IMR-90 (cell line): ENCODE measurements around the gene KCNMB1.

DNA sequence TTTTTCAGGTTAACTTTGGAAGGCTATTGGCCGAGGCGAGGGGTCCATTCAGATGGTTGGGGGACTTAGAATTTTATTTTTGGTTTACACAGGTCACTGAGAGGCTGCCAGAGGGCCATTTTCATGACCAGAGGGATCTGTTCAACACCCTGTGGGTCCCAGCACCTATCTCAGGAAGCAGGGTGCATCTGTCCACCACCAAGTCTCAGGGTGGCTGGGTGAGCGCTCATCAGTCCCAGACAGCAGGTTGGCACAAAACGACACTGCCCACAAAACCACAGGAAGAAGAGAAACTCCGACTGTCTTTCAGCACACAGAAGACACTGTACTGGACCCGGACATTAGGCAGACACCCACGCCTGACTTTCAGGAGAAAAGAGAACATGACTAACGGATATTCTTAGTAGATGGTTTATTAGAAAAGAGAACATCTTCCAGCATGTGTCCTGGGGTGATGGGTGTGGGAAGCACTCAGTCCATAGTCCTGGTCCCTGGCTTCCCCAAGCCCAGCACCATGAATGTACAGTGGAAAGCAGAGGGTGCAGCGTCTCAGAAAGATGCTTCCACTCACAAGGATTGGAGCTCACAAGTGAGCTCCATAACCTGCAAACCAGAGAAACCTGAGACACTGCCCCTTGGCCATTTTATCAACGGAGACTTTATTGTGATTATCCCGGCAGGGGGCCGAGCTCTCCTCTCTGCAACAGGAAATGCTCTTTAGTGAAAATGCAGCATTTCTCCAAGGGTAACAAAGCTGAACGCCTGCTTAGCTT, 35.7 kb upstream of the LCP2 start:
- RRBS: no CpG with 5 or more reads among the region's 13 CpGs
CAGE:
- cytosol, long polyA plus RNA: no peak
- long polyA plus RNA: no peak
- nucleus, long polyA plus RNA: no peak

DNA sequence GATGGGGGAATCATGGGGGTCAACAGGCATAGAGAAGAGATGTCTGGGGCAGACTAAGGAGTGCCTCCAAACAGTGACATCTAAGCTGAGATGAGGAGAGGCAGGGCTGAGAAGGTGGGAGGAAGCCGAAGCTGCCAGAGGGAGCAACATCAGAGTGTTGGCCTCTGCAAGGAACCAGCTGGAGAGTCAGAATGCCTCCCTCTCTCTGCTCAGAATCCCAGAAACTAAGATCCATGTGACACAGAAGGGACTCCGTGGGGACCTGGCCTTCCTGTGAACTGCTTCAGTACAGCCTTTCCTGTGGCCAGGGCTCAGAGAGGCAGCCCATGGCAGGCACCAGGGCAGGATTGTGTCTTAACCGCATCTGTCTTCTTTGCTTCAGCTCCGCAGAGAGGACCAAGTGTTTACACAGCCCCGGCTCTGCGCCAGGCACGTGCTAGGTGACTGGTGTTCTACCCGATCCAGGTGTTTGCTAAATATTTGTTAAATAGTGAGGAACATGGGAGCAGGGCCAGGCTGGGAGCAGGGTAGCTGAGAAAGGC, 33.5 kb downstream of the KCNMB1 start:
- RRBS: no CpG with 5 or more reads among the region's 8 CpGs
CAGE:
- cytosol, long polyA plus RNA: no peak
- long polyA plus RNA: no peak
- nucleus, long polyA plus RNA: no peak

DNA sequence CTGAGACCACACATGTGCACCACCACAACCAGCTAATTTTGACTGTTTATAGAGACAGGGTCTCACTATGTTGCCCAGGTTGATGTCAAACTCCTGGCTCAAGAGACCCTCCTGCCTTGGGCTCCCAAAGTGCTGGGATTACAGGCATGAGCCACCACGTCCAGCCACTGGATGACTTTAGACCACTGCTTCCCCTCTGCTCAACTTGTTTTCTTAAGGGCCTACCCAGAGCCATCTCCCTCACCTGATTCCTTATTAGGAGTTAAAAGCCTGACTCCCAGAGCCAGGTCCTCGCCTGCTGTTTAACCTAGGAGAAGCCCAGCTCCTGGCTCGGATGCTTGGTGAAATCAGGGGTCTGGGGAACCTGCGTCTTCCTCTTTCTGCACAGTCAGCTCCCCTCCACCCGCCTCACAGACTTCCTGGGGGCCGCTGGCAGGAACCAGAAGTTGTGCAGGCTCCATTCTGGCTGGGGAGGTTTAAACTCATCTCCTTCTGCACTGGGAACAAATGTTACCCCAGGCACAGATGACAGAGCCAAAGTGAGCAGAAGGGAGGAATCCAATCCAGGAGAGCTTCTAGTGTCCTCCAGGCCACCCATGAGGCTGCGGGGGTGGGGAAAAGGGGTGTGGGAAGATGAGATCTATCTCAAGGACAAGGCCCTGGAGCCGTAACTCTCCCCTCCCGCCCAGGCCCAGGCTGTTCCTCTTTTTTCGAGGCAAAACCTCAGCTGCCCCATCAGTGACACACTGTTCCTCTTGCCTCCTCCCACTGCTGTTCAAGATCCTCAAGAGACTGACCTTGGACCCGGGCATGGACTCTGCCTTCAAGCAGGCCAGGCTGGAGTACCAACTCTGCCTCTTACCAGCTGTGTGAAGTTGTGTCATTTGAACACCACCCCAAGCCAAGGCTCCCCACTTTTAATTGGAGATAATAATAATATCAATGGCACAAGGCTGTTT, 31.2 kb downstream of the KCNMB1 start:
- RRBS: no CpG with 5 or more reads among the region's 11 CpGs
CAGE:
- cytosol, long polyA plus RNA: no peak
- long polyA plus RNA: no peak
- nucleus, long polyA plus RNA: no peak

DNA sequence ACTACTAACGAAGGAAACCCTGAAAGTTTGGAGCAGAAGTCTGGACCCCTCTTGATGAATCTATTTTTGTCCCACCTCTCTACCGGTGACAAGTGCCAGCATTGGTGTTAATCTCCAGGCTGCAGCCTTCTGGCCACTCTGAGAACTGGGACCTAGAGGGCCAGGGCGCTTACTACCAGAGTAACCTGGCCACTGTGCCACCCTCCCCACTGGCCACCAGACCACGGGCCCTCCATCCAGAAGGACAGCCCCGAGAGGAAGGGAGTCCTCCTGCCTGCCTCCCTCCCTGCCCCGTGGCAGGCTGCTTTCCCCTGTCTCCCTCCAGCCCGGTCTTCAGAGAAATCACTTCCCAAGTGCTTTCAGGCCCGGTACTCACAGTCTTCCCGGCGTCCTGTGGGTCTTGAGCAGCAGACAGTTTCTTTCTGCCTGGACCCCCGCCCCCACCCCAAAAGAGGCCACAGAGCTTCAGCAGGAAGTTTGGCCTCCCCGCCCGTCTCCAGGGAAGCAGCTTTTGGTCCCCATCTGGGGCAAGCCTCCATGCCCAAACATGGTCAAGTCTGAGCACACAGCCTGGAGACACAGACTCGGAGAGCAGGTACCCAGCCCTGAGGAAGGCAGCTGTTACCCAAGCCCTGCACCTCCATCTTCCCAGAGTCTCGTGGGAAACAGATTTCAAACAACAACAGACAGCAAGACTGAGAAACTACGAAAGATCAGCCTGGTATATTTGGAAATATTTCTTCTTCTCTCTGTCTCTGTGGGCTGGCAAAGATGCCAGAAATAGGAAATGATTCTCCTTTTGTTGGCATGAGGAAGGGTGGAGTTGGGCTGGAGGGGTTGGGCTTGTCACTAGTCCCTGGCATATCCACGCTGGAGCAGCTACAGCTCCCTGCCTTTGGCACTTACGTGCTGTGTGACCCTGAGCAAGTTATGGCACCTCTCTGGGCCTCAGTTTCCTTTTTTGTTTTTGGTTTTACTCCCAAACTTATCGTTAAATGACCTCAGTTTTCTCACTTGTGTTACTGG, at the start of gene KCNMB1:
Gene KCNMB1 (minus strand): TSS at position 485 of the 1,026 bp plus-strand sequence.
- RRBS: no CpG with 5 or more reads among the region's 19 CpGs
CAGE:
- cytosol, long polyA plus RNA: no peak
- long polyA plus RNA: no peak
- nucleus, long polyA plus RNA: no peak

GRCh38 chr5:170404397-170404820, 15.2 kb upstream of the KCNMB1 start:
- RRBS: no CpG with 5 or more reads among the region's 3 CpGs
CAGE:
- cytosol, long polyA plus RNA: no peak
- long polyA plus RNA: no peak
- nucleus, long polyA plus RNA: no peak

DNA sequence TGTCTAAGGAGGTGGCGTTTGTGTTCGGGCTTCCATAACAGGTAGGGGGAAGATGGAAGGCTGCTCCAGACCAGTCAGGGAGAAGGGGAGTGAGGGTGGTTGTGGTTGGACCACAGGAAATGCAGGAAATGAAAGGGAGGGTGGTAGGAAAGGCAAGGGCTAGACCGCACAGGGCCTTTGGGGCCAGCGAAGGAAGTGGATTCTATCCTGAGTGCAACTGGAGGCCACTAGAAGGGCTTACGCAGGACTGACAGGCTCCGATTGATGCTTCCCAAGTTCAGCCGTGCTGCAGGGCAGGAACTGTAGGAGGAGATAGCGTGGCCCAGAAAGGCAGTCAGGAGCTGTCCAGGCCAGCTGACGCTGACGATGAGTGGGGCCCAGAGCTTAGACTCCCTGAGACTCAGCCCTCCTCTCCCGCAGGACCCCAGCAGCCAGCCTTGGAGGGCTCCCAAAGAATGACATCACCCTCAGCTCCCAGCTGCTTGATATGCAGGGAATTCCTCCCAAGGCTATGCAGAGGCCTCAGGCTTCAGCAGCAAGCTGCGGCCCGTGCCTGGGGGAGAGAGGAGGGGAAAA, 48.8 kb downstream of the KCNIP1 start:
- RRBS: no CpG with 5 or more reads among the region's 13 CpGs
CAGE:
- cytosol, long polyA plus RNA: no peak
- long polyA plus RNA: no peak
- nucleus, long polyA plus RNA: no peak

DNA sequence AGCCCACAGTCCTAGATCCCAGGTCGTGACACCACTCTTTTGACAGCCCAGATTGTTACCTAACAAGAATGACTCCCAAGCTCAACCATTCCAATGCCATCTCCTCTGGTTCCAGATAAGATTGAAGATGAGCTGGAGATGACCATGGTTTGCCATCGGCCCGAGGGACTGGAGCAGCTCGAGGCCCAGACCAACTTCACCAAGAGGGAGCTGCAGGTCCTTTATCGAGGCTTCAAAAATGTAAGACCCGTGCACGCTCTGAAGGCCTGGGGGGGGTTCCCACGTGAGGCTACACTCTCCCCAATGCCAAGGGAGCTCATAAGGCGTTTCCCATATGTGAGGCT, 64.9 kb upstream of the GABRP start:
- RRBS: no CpG with 5 or more reads among the region's 9 CpGs
CAGE:
- cytosol, long polyA plus RNA: no peak
- long polyA plus RNA: no peak
- nucleus, long polyA plus RNA: no peak

DNA sequence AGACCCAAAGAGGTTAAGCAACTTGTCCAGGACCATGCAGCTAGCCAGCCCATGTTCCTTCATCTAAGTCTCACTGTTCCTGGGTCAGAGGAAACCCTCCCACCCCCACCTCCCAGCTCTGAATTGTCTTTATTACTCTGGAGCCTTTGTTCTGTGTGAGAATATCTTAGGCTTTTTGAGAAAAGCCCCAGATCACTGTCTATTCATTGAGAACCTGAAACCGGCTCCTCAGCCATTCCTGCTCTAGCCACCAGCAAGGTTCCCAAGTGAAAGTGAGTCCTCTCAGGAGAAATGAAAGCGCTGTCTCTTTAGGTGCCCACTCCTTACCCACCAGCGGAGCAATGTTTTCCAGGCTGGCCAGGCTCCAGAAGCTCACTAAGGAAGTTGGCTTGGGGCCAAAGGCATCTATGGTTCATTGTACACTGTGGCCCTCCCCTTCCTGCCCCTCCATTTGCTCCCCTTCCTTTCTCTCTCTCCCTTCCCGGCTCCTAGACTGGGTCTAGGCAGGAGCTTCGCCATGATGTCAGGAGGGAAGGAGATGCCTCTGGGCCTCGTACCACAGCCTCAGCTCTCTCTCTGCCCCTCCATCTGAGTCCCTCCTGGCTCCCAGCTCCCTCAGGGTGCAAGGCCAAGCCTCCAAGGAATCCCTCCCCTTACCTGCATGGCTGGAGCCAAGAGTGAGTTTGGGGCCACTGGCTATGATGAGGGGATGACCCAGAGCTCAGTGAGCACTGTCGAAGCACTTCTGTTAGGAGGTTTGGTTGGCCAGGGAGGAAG, 1.1 kb upstream of the GABRP start:
- RRBS: no CpG with 5 or more reads among the region's 7 CpGs
CAGE:
- cytosol, long polyA plus RNA: no peak
- long polyA plus RNA: no peak
- nucleus, long polyA plus RNA: no peak

- RRBS: 1% methylated on average over 13 of the region's 39 CpGs
CAGE:
- cytosol, long polyA plus RNA: no peak
- long polyA plus RNA: no peak
- nucleus, long polyA plus RNA: no peak
Measured at GRCh38 chr5:171388246-171388948, 748 bp downstream of the NPM1 start.

- RRBS: no CpG with 5 or more reads among the region's 7 CpGs
CAGE:
- cytosol, long polyA plus RNA: no peak
- long polyA plus RNA: no peak
- nucleus, long polyA plus RNA: no peak
Measured at GRCh38 chr5:171389538-171390211, 2.0 kb downstream of the NPM1 start.

DNA sequence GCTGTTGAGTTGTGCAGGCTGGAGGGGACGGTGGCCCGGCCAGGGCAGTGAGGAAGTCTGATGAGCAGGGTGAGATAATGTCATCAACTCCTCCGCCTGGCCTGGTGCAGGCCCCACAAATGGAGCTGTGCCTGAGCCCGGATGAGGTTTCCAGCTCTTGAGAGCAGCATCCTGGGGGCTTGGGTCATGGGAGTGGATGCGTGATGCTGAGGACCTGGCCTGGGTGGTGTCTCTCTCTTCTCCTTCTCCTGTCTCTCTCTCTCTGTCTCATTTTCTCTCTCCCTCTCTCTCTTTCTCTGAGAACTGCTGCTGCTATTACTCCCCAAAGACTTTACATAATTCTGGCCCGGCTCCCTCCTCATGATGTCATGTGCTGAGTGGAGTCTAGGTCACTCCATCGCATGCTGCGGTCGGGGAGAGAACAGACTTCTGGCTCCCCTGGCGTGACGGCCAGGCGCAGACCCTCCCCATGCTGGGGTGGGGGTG, 26.3 kb downstream of the FGF18 start:
- RRBS: 55% methylated on average over 2 of the region's 12 CpGs
CAGE:
- cytosol, long polyA plus RNA: no peak
- long polyA plus RNA: no peak
- nucleus, long polyA plus RNA: no peak

- RRBS: 13% methylated on average over 4 of the region's 14 CpGs
CAGE:
- cytosol, long polyA plus RNA: no peak
- long polyA plus RNA: no peak
- nucleus, long polyA plus RNA: no peak
Measured at GRCh38 chr5:171483730-171484089, 64.3 kb downstream of the FGF18 start.

DNA sequence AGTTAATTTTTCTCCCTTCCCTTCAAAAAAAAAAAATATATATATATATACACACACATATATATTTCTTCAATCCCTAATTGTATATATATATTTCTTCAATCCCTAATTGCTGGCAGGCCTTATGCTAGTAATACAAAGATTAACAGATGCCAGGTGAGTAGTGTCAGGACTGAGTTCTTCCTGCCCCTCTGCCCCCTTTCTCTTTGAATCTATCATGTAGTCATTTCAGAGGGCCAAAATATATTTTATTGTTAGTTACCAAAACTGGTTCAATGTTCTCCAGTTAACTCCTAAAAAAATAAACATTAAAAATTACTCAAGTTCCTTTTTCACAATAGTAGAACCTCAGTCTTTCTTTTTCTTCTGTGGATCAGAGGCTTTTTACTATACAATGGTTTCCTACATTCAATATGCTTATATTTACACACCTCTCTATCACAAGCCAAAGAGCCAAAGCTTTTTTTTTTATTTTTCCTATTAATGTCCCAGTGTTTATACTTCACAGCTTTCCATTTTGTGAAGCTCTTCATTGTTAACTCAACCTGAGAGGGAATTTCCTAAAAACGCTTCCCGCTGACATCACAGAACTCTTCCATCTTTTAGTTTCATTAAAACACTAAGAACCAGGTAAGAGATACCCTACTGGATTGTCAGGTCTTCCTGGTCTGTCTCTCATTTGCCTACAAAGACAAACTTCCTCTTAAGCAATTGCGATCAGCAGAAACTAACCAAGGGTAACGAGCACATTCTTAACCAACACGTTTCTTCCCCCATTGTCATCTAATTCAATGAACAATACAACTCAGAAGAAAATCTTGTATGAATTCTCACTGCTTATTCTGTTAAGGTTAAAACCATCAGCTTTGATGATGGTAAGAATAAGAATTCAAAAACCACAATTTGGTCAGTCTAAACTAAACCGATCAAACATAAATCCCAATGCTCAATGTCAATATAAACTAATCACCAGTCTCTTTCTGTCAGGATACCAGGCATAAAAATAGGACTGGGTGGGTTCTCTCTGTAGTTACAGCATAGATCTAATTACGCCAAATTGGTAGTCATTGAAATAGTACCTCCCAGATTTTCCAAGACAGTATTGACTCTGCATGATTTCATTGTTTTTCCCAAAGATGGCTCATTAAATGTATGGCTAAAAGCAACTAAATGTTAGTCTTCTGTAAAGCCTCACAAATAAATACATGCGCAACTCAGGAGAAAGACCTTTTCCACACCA, 6.7 kb downstream of the FBXW11 start:
- RRBS: no CpG with 5 or more reads among the region's 8 CpGs
CAGE:
- cytosol, long polyA plus RNA: no peak
- long polyA plus RNA: no peak
- nucleus, long polyA plus RNA: no peak

DNA sequence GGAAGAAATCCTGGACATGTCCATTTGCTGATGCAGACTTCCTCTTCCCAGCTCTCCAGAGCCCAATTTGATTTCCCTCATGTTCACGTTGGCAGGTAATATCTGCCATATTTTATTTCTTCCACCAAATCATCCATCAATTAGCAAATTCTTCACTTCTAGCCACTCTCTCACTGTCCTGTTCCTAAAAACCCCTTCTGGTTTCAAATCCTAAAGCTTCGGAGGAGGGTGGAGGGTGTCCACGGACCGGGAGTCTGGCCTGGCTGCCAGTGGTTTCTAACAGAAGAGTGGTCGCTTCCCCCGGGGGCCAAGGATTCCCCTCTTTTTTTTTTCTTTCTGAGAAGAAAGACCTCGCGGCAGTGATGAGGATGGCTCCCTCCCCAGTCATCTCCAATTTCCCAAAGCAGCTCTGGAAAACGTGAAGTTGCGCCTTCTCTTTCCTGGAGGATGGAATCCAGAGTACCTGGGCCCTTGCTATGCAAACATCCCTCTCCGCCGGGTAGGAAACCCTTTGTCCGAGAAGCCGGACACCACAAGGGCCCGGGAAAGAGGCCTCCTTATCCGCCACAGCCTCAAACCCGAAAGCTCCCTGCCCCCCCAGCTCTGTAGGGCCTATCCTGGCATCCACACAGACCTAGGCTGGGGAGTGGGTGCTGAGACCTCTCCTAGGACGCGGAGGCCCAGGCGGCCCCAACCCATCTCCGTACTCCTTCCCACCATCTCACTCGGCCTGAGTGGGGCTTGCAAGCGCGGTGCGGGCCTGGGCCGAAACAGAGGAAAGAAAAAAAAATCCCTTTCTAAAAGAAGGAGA, 903 bp downstream of the FBXW11 start:
- RRBS: 15% methylated on average over 3 of the region's 26 CpGs
CAGE:
- cytosol, long polyA plus RNA: no peak
- long polyA plus RNA: no peak
- nucleus, long polyA plus RNA: no peak

- RRBS: no CpG with 5 or more reads among the region's 25 CpGs
CAGE:
- cytosol, long polyA plus RNA: no peak
- long polyA plus RNA: no peak
- nucleus, long polyA plus RNA: no peak
Measured at GRCh38 chr5:172043801-172044883, 37.7 kb upstream of the FBXW11 start.

- RRBS: no CpG with 5 or more reads among the region's 7 CpGs
CAGE:
- cytosol, long polyA plus RNA: no peak
- long polyA plus RNA: no peak
- nucleus, long polyA plus RNA: no peak
Measured at GRCh38 chr5:172063476-172063829, 57.0 kb upstream of the FBXW11 start.

- RRBS: no CpG with 5 or more reads among the region's 24 CpGs
CAGE:
- cytosol, long polyA plus RNA: no peak
- long polyA plus RNA: no peak
- nucleus, long polyA plus RNA: no peak
Measured at GRCh38 chr5:172151492-172152535, 36.2 kb downstream of the STK10 start.

GRCh38 chr5:172164613-172165506, 23.2 kb downstream of the STK10 start:
- RRBS: 71% methylated on average over 2 of the region's 17 CpGs
CAGE:
- cytosol, long polyA plus RNA: no peak
- long polyA plus RNA: no peak
- nucleus, long polyA plus RNA: no peak

DNA sequence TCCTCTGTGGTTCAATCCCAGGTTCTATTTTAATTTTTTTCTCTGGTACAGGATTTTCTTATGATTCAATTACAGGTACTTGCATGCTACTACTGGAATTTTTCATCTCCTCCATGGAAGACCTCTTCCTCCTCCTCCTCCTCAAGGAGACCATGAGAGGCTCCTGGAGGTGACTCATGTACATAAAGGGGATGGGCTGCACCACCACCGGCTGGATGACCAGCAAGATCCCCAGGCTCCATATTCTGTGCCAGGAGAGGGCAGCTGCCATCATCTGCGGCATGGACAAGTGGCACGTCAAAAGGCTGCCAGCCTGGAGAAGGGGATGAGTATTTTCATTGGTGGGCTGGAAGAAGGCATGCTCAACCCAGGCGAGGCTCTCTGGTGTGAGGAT, 28.8 kb downstream of the UBTD2 start:
- RRBS: no CpG with 5 or more reads among the region's 4 CpGs
CAGE:
- cytosol, long polyA plus RNA: no peak
- long polyA plus RNA: no peak
- nucleus, long polyA plus RNA: no peak

DNA sequence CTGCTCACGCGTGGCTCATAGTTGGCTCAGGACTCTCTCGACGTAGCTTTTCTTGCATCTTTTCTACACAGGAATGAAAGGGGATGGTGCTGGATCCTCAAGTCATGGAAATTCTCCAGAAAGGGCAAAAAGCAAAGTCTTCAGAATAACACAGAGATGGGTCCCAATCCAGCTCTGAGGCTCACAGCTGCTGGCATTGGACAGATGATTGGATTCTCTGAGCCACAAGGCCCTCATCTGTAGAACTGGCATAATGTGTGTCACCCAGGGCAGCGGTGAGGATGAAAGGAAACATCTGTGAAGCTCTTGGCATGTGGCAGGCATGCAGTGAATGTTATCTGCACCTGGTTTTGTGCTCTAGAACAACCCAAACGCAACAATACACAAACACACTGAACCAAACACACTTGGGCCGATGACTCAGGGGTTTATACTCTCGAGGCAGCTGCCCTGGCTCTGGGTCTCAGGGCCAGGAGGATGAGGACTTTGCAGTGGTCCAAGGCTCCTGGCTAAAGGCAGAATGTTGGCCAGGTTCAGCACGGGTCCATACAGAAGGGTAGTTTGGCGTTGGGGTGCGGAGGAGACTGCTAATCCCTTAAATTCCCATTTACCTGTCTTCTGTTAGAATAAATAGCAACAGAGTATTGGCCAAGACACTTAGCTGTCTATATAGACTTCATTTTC, 64.1 kb upstream of the UBTD2 start:
- RRBS: no CpG with 5 or more reads among the region's 11 CpGs
CAGE:
- cytosol, long polyA plus RNA: no peak
- long polyA plus RNA: no peak
- nucleus, long polyA plus RNA: no peak